Osteoblast (primary cell): ENCODE measurements around a stretch of chr10.

DNA sequence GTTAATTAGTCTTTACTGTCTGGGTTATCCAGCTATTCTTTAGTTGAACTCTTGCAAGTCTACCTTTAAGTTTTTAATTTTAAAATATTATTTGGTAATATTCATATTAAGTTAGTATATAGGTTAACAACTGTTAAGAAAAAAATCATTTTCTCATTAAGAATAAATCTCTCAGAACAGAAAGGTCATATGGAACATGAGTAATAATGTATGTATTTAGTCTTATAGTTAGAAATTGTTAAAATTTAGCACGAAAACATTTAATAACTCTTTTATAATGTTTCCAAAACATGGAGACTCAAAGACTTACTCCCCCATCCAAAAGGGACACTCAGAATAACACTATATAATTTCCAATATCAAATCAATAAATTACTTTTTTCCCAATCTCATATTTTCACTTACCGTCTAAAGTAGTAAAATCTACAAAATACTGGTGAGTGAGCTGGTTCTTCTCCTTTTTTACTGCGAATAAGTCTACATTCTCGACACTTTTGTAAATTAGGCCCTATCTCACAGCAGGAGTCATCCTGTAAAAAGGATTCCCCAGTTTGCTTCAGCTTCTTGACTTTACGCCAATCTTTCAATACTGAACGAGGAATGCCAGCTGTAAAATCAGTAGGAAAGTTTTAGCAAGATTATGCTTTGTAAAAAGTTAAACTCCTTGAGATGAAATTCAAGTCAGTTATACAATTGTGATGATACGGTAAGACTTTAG is 67.1 kb downstream of the NRBF2 start:
- CAGE, long polyA plus RNA: no peak
- RRBS: no CpG with 5 or more reads among the region's 7 CpGs

DNA sequence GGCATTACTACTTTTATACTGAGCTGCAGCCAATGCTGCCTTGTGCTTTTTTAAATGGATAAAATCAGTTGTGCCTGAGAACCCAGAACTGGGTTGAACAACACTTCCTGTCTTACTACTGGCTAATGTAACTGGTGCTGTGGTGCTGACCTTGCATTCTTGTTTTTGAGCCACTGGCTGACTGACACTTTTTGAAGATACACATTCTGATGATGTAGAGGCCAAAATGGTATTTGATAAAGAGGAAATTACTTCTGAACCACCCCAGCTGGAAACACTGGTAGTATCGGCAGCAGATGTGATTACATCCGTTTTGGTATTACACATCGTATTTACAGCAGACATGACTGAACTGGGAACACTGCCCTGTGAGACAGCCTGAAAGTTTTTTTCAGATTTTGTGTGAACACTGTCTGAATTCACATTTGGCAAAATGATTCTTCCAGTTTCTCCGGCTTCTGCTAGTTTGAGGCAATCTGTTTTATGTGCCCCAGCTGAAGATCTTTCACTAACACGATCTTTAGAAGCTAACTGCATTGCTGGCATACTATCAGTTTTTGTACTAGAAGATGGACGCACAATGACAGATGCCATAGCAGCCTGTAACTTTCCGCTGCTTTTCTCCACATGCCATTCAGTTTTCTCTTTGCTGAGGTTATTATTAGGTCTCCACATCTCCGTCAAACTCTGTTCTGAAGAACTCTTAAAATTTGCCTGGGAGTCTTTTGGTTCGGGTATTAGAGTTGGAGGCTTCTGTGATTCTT is 74.2 kb downstream of the NRBF2 start:
- CAGE, long polyA plus RNA: no peak
- RRBS: no CpG with 5 or more reads among the region's 9 CpGs

DNA sequence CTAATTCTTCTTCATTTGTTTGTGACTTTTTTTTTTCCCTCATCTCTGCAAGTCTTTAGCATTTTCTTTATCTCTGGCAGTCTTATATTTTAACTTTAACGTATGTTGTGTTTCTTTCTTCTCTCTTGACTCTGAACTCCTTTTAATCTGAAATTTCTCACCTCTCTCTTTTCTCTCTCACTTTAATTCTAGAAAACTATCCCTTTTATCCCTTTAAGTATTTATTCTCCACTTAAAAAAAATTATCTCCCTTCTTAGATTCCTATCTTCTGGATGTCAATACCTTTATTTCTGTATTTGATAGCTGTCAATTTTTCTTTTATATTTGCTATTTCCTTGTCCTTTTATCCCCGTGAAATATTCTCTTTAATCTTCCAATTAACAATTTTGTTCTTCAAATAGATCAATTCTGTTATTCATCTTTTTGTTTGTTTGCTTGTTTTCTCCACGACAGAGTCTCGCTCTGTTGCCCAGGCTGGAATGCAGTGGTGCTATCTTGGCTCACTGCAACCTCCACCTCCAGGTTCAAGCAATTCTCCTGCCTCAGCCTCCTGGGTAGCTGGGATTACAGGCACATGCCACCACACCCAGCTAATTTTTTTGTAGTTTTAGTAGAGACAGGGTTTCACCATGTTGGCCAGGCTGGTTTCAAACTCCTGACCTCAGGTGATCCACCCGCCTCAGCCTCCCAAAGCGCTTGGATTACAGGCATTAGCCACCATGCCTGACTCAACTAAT is 146.3 kb downstream of the JMJD1C start:
- CAGE, long polyA plus RNA: no peak
- RRBS: no CpG with 5 or more reads among the region's 6 CpGs

- CAGE, long polyA plus RNA: no peak
- RRBS: no CpG with 5 or more reads among the region's 6 CpGs
Observed at GRCh38 chr10:63366726-63367429, 98.9 kb downstream of the JMJD1C start.

GRCh38 chr10:63436874-63437397 is 28.8 kb downstream of the JMJD1C start:
- CAGE, long polyA plus RNA: no peak
- RRBS: no CpG with 5 or more reads among the region's 1 CpG

DNA sequence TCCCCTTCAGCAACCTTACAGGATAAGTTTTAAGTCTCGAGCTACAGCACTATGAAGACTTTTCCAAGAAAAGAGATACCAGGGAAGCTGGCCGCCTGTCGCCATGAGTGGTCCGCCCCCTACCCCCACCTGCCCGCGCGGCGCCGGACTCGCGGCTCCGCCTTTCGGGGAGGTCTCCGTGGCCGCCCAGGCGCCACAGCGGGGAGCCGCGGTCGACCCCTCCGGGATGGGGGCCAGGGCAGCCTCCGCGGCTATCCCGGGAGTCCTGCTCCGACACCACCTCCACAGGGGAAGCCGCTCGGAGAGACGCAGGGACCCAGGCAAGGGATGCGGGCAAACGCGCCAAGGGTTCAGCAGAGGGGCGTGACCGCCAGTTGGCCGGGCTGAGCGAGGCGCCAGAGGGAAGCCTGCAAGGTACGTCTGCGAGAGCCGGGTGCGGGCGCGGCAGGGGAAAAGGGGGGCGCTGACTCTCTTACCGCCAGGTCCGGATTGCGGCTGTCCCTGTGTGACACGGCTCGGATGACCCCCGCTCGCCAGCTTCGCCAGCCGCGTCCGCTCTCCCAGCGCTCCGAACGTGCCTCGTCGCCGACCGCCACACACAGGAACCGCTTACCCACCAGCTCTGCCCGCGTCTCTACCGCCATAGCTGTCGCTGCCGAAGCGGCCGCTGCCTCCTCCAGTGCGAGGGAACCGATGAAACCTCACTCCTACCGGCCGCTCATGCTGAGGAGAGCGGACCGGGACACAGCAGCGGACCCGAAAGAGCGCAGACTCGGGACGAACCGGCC is 564 bp downstream of the JMJD1C start:
- CAGE, long polyA plus RNA: no peak
- RRBS: 1% methylated on average over 35 of the region's 81 CpGs

DNA sequence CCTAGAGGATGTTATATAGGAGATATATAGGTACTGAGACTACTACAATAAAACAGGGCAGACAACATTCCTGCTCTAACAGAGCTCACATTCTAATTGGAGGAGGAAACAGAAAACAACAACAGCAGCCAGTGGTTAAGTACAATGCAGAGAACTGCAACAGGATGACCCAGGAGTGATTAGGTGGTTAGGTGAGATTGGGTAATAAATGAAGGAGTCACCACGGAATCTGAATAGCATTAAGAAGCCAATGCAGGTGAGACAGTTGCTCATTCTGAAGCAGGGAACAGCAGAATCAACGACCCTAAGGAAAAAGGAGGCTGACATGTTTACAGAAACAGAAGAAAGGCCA is 17.0 kb upstream of the REEP3 start:
- CAGE, long polyA plus RNA: no peak
- RRBS: no CpG with 5 or more reads among the region's 2 CpGs

DNA sequence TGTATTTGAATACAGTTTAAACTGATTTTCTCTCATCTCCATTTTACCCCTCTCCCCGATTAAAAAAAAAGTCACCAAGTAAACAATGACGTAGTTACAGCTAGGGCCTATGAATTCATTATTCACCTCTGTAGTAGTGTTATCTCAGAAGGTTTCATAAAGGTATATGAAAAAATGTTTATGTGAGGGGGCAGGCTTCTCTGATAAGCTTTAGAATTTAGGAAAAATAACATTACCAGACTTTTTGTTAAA is 1.1 kb downstream of the REEP3 start:
- CAGE, long polyA plus RNA: no peak
- RRBS: no CpG with 5 or more reads among the region's 2 CpGs

DNA sequence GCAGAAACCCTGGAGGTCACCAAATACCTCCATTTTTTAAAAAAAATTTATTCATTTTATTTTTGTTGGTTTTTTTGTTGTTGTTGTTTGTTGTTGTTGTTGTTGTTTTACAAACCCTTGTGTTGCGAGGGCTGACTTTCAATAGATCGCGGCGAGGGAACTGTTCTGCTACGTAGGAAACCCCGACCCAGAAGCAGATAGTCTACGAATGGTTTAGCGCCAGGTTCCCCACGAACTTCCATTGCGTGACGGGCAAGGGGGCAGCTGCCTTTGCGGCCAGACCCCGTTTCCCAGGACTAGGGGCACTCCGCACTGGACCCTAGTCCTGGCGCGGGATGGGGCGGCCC is 119.5 kb downstream of the LRRTM3 start:
- CAGE, long polyA plus RNA: no peak
- RRBS: no CpG with 5 or more reads among the region's 17 CpGs

- CAGE, long polyA plus RNA: no peak
- RRBS: no CpG with 5 or more reads among the region's 29 CpGs
Observed at GRCh38 chr10:67230494-67231429, 304.9 kb downstream of the LRRTM3 start.

DNA sequence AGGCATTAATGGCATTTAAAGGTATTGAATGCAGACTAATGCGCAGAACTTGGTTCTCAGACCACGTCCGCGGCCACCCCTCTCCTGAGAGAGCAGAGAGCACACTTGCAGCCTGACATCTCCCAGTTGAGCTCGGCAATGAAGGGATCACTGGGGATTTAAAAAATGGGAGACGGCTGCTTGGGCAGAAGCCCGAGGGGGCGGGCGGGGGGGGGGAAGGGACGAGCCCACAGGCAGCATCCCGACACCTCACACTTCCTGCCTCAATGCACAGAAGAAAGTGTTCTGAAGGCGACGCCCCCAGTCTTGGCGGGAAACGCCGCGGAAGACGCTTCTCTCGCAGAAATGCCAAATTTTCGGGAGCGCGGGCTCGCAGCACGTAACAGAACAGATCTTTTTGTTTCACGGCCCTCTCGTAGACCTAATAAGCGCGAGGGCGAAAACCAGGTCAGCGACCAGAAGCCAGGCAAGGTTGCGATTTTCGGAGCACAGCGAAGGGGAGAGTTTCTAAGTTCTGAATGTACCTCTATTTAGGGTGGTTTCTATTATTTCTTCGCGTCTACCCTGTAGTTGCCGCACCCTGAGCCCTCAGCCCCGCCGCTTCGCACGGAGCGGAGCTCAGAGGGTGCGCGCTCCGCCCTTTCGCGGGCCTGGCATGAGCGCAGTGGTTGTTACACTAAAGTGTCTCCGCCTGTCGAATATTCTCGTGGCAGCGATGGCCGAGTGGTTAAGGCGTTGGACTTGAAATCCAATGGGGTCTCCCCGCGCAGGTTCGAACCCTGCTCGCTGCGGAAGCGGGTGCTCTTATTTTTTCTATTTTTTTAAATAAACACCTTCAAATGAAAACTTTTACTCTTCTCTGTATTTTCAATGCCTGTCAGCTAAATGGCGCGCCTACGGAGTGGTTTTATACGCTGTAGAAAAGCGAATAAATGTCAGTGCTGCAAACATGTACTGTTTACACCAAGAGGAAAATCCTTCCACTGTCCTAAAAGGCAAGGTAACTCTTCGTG is 68.1 kb upstream of the CTNNA3 start:
- CAGE, long polyA plus RNA: no peak
- RRBS: no CpG with 5 or more reads among the region's 65 CpGs

DNA sequence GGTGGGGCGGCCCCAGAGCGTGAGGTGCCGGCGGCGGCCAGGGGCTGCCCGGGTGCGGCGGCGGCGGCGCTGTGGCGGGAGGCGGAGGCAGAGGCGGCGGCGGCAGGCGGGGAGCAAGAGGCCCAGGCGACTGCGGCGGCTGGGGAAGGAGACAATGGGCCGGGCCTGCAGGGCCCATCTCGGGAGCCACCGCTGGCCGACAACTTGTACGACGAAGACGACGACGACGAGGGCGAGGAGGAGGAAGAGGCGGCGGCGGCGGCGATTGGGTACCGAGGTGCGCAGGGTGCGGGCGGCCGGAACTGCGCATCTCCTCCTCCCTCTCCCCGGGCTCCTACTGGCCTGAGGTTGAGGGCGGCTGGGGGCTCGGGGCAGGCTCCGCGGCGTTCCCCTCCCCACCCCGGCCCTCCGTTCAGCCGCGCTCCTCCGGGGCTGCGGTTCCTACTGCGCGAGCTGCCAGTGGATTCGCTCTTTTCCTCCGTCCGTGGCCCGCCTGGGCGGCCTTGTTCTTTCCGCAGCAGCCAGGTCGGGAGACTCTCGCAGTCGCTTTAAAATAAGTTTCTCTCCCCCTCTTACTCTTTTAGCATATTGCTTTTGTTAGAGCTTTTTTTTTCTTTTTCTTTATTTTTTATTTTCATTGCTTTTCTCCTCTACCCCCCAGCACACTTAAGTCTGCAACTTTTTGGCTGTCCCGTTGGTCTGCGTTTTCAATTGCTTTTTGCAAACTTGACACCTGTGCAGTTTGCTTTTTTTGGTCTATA is 599 bp downstream of the SIRT1 start:
- CAGE, long polyA plus RNA: no peak
- RRBS: under 1% methylated on average over 19 of the region's 67 CpGs

DNA sequence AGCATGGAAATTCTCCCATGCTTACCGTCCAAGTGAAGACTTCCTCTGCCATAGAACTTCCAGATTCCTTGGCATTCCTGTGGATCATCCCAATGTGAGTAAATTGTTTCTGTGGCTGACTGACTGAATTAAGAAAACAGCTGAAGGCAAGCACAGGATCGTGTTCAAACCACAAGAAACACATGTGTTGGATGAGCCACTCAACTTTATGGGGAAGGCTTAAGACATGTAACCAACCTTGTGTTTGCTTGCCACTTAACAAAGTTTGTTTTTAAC is 2.6 kb upstream of the MYPN start:
- CAGE, long polyA plus RNA: no peak
- RRBS: no CpG with 5 or more reads among the region's 2 CpGs

DNA sequence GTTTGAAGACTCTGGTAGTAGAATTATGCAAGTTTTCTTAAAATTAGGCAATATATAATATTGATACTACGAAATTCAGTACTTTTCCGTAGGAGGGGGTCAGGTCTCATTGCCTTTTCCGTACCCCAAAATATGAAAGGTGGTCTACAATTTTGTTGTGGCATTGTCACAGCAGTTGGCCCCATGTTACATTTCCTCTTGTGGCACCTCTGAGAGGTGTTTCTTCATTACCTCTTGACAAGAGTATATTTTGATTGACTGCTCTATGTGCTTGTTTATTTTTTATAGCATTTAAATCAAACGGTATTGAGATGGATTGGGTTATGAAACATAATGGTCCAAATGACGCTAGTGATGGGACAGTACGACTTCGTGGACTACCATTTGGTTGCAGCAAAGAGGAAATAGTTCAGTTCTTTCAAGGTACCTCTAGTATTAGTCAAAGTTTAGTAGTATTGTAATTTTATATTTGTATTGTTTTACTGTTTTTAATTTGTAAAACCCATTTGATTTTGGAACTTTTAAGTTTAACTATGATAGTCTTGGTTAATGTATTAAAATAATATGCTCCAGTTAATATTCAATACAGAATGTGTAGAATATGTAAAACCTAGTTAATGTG is 4.3 kb upstream of the PBLD start:
- CAGE, long polyA plus RNA: no peak
- RRBS: no CpG with 5 or more reads among the region's 7 CpGs

GRCh38 chr10:68337533-68338089 is 4.9 kb upstream of the PBLD start:
- CAGE, long polyA plus RNA: no peak
- RRBS: no CpG with 5 or more reads among the region's 5 CpGs

GRCh38 chr10:68477728-68478112 is 5.9 kb upstream of the DNA2 start:
- CAGE, long polyA plus RNA: no peak
- RRBS: no CpG with 5 or more reads among the region's 3 CpGs

- CAGE, long polyA plus RNA: no peak
- RRBS: no CpG with 5 or more reads among the region's 13 CpGs
Observed at GRCh38 chr10:68982279-68983510, 5.9 kb upstream of the KIFBP start.

- CAGE, long polyA plus RNA: no peak
- RRBS: 92% methylated on average over 3 of the region's 9 CpGs
Observed at GRCh38 chr10:69047466-69048034, 40.4 kb upstream of the SRGN start.

- CAGE, long polyA plus RNA: no peak
- RRBS: no CpG with 5 or more reads among the region's 1 CpG
Observed at GRCh38 chr10:69096563-69096762, 8.6 kb downstream of the SRGN start.

DNA sequence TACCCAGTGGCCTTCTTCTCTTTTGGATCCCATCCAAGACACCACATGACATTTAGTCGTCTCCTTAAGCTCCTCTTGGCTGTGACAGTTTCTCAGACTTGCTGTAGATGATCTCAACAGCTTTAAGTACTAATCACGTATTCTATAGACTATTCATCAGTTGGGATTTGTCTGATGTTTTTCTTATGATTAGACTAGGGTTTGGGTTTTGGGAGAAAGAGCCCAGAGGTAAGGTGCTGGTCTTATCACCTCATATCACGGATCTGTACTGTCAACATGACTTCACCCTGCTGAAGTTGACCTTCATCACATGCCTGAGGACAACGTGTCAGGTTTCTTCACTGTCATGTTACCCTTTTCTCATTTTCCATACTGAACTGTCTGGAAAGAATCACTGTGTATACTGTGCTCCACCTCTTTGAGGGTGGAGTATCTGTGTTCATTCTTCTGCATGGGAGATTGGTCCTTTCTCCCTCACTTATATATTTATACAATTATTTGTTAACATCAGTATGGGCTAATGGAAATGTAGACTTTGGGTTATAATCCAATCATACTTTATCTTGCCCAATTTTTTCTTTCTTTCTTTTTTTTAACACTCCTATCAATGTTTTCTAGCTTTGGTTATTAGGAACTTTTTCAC is 6.4 kb upstream of the HKDC1 start:
- CAGE, long polyA plus RNA: no peak
- RRBS: no CpG with 5 or more reads among the region's 4 CpGs